Temporal lobe (tissue), 2 donors: ENCODE measurements around the genes C1orf35, GJC2 and RNF187.

DNA sequence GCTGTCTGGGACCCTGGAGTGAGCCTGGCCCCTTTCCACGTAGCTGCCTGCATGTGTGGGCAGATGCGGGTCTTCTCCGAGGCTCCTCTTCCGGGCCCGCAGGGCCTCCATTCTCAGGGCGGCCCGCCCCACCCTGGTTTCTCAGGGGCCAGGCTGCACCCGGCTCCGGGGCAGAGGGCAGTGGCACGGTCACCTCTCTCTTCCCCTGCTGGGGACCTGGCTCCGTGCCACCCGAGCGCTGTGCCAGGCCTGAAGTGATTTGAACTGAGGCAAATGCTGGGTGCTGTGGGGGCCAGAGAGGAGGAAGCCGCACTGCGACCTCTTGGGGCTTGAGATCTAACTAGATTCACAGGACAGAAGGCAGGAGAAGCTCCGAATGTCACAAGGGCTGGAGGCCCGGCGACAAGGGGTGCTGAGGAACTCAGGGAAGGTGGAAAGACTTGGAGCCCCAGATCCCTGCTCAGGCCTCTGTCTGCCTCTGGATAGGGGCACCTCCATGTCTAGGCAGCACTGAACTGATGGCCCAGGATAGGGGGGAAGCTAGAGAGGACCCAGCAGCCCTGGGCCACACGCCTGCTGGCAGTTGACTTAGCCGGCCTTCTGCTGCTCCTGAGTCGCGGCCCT lies 40.7 kb downstream of the COQ8A start:
- RAMPAGE, long total RNA: no peak

DNA sequence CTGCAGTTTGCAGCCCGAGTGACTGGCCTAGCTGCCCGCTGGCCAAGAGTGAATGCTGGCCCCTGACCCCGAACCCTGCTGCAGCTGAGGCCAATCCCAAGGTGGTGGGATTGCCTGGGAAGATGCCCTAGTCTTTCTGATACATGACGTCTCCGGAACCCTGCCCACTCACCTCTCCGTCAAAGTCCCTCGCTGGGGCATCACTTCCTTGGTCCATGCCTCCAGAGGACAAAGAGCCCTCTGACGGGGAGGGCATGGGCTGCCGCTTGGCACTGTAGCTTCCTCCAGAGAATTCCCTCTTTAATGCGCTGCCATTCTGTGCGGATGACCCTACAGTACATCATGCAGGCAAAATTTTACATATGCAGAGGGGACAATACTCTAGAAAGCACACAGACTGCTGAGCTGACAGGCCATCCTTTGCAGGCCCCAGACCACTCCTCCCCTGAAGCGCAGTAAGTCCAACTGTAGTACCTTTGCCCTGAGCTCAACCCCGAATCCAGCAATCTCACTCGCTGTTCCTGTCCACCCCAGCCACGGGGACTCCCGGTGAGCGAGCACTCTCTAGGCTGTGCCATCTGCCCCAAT lies 54.7 kb downstream of the COQ8A start:
- RAMPAGE, long total RNA: no peak

DNA sequence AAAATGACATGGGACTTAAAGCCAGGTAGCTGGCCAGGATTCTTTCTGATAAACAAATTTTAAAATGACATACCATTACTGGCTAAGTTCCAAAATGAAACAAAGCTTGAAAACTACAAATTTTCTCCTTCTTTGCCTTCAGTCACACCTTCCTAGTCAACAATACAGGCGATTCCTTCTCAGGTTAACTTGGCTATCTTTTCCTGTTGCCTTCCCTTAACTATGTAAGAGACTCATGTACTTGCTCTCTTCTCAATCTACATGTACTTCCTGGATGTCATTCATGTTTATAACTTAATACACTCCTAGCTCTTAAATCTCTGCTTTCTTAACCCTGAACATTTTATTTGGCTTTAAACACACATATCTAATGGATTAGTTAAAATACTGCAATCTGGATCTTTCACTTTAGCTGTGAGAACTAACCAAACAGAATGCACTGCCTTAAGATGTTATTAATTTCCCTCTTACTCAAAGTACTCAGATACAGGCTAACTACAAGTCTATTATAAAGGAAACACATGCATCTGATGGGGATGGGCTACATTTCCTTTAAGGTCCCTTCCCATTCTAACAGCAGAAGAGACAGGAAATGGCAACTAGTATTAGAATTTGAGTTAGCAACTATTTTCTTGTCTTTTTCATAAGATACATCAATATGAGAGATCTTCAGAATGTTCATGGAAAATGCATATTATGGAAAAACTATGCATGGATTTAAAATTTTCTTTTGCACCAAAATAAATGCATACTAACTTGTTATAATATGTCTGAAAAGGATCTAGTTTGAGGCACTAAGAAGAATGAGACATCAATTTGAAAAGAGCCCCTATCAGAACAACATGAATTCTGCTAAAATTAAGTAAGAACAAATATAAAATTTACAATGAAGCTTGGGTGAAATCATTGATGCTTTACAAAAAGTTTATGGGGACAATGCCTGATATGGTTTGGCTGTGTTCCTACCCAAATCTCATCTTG lies 97.3 kb downstream of the COQ8A start:
- RAMPAGE, long total RNA: no peak

GRCh38 chr1:227073545-227074550 lies 133.8 kb downstream of the COQ8A start:
- RAMPAGE, long total RNA: no peak

DNA sequence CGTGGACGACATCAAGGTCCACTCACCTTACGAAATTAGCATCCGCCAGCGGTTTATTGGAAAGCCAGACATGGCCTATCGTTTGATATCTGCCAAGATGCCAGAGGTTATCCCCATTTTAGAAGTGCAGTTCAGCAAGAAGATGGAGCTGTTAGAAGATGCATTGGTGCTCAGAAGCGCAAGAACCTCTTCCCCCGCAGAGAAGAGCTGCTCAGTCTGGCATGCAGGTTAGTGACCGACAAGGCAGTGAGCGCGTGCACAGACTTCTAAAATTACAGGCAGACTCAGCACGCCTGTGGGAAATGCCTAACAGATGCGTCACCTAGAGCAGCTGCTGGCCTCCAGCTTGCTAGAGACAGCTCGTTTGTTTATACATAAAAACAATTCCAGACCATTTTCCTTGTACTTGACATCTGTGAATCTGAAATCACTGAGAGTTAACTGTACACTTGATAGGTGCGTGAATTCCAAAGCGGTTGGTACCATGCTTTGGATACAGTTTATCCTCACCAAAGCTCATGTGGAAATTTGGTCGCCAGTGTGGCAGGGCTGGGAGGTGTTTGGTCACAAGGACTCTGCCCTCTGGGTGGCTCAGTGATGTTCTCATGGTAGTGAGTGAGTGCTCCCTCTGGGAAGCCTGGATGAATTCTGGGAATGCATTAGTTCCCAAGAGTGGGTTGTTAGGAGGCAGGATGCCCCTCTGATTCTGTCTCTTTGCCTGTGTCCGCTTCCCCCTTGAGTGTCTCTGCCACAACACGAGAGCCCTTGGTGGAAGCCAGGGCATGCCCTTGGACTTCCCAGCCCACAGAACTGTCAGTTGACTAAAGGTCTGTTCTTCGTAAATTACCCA lies 24.2 kb downstream of the SNAP47 start:
- RAMPAGE, long total RNA: no peak

DNA sequence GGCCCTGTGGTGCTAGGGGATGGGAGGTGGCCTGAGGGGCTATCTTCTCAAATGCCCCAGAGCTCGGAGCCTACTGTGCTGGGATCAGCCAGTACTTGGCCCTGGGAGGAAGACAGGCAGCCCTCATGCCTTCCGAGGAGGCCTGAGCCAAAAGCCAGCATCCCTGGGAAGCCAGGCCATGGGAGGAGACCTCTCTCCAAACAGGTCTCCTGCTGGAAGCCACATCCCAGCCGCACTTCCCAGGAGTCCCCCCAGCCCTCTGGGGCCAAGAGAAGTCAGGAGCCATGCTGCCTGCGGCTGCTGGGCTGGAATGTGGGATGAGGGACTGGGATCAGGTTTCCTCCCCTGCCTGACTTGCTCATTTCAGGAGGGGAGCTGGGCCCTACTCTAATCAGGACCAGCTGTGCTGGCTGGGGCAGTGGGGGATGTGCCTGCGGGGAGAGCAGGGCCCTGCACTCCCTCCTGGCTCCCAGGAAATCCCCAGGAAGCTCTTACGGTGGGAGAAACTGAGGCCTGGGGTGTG lies 21.7 kb upstream of the PRSS38 start:
- RAMPAGE, long total RNA: no peak

DNA sequence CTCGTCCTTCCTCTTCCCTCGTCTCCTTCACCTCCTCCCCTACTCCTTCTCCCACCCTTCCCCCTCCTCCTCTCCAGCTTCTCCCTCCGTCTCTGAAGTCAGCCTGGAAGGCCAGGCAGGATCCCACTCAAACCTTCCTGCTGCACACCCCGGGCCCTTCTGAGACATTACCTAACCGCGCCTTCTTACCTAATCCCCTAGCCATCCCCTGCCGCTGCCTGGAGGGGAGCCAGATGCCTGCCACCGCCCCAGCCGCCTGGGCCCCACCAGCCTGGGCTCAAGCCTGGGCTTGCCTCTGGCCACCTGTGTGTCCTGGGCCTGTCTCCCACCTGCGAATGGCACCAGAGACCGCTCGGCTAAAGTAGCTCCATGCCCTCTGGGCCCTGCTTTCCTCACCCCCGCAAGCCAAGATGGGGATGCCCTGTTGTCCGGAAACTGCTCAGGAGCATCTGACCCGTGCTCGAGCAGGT lies 32.0 kb downstream of the WNT9A start:
- RAMPAGE, long total RNA: no peak

DNA sequence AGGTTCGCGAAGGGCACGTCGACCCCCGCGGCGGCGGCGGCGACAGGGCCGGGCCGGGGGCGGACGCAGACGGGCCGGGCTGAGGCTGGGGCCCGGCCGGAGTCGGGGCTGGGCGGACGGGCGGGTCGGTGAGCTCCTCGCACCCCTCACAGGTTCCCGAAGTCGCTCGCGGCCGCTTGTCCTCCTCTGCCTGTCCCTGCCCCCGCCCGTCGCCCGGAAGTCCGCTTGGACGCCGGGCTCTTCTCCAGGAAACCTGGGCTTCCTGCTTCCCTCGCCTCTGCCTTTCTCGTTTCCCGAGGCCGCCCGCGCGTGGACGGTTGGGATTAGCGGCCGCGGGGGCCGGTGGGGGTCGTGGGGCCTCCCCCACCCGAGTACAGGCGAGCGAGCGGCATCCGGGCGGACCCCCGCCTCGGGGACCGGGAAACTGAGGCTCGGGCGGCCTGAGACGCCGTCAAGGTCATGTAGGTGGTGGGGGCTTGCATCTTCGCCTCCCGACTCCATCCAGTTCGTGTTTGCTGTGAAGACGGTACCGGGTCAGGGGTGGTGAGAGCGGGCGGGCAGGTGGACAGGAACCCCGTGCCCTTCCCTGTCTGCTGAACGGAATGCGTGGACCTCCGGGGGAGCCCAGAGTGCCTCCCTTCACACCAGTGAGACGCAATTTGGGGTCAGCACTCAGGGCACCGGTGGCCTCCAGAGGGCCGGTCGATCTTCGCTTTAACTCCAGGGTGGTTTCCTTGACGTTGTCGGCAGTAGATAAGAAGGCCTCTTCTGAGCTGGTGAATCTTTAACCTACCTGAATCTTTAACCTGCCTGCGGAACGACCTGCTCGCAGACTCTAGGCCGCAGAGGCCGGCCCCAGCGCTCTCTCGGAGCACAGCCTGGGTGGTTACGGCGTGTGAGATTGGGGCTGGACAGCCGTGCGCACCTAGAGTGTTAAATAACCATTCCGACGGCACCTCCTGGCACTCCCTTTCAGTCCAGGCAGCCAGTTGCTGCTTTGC lies 641 bp downstream of the ARF1 start:
- RAMPAGE, long total RNA: no peak

DNA sequence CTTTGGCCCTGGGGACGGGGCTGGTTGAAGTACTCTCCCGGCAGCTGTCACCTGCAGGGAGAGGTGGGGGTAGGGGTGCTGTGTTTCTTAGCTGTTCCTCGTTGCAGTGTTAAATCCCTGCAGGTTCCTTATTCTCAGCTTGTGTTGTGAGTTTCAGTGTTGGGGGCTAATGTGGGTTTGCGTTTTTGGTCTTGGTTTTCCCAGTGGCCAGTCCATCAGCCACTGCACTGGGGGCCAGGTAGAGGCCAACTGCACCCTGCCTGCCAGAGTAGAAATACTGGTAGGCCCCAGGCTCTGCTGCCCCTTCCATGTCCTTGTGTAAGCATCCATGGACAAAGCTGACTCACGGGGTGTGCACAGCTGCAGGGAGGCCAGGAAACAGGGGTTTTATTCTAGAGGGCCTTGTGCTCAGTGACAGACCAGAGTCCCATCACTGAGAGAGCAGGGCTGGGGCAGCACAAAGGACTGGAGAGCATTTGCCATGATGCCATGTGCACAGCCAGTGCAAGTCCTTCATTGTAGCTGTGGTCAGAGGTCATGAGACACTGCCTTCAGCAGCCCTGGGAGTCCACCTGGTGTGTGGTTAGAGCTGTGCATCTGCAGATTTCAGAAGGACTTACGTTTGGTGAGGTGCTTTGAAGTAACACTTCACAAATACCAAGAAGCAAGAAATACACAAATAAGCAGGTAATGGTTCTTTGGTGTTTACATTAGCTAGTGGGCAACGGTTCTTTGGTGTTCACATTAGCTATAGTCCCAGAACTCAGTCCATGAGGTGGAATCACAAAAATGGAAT lies 8.1 kb downstream of the ARF1 start:
- RAMPAGE, long total RNA: no peak

- RAMPAGE, long total RNA: no peak
Measured at GRCh38 chr1:228102613-228103637, at the start of gene C1orf35. Gene C1orf35, minus strand, starts transcription at chr1:228103325.

DNA sequence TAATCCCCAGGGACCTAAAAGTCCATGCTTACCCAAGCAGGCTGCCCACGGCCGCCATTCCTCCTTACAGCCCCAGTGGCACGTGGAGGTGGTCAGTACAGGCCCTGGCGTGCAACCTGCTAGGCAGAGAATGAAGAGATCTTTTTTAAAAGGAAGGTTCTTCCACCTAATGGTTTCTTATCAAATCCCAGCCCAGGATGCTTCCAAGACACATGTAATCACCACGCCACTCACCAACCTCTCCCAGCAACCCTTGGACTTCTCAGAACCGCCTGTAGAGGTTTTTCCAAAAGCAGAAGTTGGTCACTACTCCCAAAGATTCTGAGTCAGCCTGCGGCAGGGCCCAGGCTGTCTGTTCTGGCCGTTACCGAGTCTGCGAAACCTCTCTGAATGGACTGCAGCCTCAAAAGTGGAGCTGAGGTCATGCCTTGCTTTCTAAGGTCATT lies 873 bp downstream of the MRPL55 start:
- RAMPAGE, long total RNA: no peak

DNA sequence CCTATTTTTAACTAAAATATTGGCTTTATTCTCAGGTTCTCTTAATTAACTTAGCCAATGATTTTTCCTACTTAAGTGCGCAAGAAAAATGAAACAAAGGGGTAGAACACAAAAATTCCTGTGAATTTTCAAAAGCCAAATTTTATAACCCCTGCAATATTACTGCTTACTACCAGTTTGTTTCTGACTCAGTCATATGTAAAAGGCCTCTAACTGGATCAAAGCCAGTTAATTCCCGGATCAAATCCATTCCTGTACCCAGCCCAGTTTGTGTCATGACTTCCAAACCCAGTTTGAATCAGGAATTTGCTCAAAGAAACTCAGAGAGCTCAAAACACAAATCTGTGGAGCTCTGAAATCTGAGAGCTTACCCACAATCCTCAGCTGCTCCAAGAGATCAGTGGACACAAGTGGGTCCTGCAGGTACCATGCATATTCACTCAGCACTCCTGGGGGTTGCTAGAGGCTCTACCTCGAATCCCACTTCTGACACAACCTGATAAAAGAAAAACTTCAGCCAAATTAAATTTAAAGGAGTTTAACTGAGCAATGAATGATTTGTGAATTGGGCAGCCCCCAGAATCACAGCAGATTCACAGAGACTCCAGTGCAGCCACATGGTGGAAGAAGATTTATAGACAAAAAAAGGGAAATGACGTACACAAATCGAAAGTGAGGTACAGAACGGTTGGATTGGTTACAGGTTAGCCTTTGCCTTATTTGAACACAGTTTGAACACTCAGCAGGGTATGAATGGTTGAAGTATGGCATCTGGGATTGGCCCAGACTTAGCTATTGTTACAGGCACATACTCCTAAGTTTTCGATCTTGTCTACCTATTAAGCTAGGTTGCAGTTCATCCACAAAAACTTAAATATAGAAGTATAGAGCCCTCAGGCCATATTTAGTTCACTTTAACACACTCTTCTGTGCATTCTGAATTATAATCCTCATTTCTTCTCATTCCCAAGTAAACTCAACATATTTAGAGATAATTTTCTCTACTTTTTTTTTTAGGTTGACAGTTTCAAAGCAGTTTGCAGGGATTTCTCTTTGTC lies 11.9 kb upstream of the MRPL55 start:
- RAMPAGE, long total RNA: no peak

DNA sequence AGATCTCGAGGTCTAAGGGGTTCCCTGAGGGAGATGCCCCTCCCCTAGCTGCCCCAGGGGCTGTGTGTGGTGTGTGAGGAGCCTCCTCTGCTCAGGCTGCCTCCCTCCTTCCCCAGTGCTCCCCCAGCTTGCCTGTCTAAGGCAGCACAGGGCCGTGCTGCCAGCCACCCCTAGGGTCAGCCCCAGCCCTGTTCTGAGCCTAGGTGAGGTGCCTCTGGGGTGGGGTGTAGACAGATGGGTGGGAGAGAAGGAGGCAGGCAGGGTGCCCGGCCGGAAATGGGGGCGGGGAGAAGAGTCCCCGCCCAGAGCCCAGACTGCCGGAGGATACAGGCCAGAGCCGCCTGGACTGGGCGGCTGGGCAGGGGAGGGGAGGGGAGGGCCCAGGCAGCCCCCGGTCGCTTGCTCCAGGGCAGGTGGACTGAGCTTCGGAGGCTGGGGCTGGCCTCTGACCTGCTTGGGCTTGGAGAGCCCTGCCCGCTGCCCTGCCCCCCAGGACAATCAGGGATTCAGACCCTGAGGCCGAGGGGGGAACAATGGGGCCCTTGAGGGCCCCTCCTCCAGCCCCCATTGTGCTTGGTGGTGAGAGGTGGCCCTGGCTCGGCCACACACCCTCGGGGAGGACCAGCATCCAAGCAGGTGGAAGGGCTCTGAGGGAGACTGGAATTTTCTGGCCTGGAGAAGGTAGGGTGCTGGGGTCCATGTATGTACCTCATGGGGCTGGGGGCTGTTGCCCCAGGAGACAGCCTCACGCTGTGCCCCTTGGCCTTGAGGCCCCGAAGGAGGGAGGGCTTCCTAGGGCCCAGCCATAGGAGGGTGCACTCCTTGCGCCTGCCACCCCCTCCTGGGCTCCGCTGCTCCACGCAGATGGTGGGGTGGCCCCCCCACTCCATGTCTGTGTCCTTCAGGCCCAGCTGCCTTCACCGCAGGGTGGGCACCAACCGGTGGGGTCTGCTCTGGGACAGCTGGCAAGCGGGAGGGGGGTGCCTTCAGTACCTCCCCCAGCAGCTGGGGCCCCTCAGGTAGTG lies at the start of gene GJC2:
TSS of gene GJC2 (plus strand) at position 604 of the 1,025 bp plus-strand sequence.
- RAMPAGE, long total RNA: no peak

- RAMPAGE, long total RNA: no peak
Measured at GRCh38 chr1:228192153-228192657, 15.6 kb upstream of the OBSCN start.

GRCh38 chr1:228242944-228243542 lies 35.2 kb downstream of the OBSCN start:
- RAMPAGE, long total RNA: no peak

DNA sequence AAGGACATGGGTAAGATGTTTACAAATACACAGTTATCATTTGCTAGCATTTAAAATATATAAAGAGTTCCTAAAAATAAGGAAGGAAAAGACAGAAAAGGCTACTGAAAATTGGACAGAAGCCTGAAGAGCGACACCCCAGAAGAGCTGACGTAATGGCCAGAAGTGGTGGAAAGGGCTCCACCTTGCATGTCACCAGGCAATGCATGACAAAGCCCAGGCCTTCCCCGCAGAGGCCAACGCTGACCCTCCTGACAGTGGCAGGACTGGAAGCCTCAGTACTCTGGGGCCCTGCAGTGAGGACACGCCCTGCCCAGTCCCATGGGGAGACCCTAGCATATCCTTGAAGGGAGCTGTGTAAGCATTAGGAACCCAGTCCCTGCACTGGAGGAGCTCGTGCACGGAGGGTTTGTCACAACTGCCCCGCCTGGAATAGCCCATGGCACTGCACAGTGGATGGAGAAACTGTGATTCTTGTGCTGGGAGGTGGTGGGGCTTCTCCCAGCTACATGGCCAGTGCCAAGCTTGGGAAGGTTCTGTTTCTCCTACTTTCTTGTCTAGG lies 60.1 kb downstream of the OBSCN start:
- RAMPAGE, long total RNA: no peak

DNA sequence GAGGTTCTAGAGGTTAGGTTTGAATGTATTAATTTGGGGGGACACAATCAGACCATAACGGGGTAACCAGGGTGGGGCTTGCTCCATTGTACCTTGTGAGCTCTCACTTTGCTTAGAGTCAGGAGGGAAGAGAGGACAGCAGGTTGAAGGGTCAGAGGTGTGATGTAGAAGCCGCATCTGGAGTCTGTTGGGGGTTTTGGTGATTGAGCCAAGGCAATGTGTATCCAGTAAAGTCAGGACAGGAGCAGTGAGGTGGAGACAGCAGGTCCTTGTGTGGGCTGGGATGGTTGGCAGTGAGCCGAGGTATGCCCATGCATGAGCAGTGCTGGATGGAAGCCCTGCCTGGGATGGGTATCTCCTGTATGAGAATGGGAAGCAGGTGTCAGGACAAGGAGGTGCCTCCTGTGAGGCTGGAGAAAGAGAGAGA lies 89.9 kb downstream of the OBSCN start:
- RAMPAGE, long total RNA: no peak

- RAMPAGE, long total RNA: no peak
Measured at GRCh38 chr1:228358194-228358839, 48.3 kb downstream of the TRIM11 start.

DNA sequence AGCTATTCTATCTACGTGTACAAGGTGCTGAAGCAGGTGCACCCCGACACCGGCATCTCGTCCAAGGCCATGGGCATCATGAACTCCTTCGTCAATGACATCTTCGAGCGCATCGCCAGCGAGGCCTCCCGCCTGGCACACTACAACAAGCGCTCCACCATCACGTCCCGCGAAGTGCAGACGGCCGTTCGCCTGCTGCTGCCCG lies 237 bp downstream of the H2BC26 start:
- RAMPAGE, long total RNA: no peak

GRCh38 chr1:228486968-228487471 lies at the start of gene RNF187:
Gene RNF187, plus strand, starts transcription at chr1:228487382.
- RAMPAGE, long total RNA: no peak